HT-29 (cell line): ENCODE data around the gene GPAT3.

GRCh38 chr4:81425774-81426110, 46.0 kb downstream of the RASGEF1B start:
- RAMPAGE, long total RNA = no peak

DNA sequence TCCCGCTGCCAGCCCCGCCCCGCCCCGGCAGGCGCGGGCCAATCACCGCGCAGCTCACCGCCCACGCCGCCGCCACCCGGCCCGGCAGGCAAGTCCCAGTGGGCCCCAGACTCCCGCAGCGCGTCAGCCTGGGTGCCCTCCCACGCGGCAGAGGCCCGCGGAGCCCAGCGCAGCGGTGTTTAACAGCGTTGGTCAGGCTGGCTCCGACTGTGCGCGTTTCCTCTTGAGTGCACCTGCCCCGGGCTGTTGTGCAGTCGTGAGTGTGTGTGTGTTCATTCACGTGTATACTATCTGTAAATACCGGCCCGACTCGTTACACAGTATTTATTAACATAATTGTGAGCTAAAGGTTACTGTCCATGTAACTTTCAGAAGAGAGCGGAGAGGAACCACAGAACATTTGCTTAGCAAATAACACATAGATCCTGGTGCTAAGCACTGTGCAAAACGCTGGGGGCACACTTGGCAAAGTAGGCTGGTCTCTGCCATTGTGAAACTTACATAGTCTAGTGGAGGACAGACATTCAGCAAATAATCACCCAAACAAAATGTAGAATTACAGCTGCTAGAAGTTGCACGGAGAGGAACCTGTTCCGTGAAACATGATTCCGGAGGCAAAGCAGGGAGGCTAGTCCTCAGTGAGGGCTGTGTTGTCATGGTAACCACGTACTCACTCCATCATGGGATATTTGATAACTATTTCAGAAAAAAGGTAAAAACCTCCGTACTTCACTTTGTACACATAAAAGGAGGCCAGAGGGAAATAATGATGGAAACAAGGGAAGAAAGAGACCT, 450 bp upstream of the RASGEF1B start:
- RAMPAGE, long total RNA = no peak

DNA sequence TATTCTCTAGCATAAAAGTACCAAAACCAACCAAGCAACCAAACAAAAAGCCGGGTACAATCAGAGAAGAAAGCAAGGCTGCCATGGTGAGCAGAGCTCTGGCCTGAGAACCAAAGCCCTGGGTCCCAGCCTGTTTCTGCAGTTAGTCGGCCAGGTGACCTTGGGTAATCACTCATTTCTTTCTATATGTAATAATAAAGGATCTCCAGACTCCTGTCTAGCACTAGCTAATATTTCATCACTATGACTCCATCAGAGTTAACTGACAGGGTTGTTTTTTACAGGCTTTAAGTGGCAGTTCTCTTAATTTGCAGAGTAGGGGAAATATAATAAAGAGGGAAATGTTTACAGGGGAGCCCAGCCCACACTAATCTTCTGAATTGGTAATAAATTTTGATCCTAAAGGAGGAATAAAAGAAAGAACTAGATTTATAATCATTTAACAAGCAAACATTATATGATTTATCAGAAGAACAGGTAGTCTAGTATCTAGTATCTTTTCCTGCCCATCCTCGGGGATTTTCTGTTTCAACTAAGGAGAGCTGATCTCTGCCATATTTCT, 34.1 kb upstream of the RASGEF1B start:
- RAMPAGE, long total RNA = no peak

GRCh38 chr4:81566068-81566918, 94.6 kb upstream of the RASGEF1B start:
- RAMPAGE, long total RNA = no peak

GRCh38 chr4:81622105-81622525, 150.4 kb upstream of the RASGEF1B start:
- RAMPAGE, long total RNA = no peak

GRCh38 chr4:82347989-82348918, 25.5 kb downstream of the HNRNPD start:
- RAMPAGE, long total RNA = no peak

DNA sequence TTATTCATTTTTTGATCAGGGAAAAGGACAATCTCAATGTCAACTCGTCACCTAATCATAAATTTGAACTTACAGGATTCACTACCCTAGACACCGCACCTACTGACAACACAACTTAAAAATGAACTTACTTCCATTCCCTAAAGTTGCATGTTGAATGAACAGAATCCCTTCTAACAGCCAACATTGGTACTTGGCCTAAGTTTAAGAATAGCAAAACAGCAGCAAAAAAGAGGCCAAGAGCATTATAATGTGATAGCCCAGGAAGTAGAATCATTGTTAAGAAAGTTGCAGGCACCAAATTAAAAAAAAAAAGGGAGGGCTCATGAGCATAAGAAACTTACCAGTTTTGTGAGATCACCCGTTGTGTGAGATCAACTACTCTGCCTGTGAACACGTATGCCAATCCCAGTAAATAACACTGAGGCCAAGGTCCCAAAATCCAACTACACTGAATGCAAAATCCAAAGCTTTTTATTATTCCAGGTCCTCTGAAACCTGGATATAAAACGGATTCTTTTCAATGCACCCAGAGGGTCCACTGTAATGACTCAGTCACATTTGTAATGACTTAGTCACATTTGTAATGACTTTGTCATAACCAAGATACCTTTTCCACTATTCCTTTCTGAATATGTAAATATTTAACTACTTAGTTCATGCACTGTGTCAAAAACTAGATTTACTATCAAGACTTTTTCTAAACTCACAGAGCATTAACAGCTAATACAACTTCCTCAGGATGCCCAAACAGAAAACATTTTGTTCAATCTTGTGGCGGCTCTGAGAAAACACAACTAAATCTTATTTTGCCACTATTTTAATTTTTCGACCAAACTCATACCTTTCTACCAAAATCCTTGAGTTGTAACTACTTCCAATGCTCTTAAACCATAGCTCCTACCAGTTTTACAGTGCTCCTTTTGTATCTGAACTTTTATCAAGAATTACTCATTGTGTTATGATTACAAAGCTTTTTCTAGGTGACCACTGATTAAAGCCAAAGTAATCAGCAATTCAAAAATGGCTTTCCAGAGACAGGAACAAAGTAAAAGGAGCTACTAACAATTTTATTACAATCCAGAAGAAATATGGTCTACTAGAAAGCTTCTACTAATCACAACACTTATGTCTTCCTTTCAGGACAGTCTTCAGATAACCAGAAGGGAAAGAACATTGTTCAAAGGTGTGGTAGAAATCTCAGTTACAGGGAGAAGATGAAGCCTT, 6.6 kb downstream of the HNRNPDL start:
- RAMPAGE, long total RNA = no peak

DNA sequence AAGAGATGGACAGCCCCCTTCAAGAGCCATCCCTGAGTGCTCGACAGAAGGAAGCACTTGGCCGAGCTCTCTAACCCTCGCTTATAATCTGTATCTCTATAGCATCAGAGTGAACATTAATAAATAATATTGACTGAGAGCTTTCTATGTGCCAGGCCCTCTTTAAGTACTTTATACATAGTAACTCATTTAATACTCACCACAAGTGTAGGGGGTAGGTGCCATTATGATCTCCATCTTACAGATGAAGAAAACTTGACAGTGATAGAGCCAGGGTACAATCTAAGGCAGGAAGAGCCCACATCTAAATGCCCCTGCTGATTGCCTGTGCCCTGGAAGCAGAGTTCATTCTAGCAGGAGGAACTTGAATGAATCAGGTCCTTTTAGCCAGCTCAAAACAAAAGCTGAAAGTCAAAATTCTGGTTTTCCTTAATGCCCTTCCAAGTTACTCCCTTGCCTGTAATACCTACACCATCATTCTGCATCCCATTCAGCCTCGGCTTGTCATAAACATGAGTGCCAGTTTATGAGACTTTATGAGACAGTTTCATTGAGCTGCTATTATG, 89.7 kb downstream of the SCD5 start:
- RAMPAGE, long total RNA = no peak

- RAMPAGE, long total RNA = no peak
These were observed 67.5 kb downstream of the SCD5 start for GRCh38 chr4:82730973-82731640.

DNA sequence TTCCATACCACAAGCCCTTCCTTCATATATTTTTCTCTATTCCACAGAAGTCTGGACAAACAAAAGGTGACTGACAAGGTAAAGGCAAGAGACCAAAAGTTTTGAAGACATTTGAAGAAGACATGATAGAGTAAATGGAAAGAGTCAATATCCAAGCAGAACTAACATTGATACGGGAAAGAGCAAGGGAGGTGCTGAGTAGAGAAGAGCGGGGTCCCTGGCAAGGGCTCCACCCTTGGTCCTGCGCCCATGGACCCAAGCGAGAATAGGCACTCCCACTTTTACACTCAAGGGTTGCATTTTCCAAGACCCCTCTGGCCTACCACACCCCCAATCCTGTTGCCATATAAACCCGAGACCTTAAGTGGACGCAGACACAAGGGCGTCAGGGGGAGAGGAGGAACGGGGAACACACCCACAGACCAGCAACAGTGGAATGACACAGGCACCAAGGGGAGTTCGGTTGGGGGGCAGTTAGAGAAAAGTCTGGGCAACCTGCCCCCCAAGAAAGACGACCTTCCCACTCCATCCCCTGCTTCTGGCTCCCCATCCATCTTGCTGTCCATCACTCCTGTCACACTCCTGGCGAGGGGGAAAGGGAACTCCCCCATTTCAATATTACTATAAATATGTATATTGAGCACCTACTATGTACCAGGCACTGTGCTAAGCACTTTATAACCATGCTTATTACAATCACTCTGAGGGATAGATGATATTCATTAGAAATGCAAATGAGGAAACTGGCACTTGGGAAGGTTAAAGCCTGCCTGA, 51.8 kb downstream of the SCD5 start:
- RAMPAGE, long total RNA = no peak

DNA sequence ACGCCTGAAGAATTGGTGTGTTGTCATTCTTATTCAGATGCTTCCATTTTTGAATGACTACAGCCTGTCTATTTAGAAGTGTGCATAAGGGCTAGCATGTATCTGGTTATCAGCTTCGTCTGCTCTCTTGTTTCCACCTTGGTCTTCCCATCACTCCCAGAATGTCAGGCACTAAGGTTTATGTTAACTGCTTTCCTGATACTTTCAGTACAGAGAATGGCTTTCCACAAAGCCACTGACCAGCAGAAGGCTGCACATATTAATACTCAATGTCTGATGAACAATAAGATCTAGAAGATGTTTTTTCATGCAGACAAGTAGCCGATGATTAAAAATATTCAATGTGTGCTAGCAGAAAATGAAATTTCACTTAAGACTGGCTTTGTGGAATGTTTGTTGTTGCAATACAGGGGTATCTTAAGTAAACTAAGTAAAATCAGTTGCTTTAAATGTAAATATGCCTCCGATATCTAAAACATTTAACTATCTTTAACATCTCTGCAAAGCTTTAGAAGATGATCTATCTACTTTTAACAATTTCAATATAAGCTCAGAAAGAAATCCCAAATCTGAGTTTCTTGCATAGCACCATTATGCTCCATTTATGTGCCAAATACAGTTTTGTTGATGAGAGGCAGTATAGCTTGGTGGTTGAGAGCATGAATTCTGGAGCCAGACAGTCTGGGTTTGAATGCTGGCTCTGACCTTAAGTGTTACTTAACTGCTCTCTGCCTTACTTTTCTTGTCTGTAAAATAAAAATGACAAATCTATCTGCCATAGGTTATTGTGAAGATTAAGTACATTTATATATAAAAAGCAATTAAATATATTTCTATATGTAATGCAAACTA, 24.9 kb upstream of the SCD5 start:
- RAMPAGE, long total RNA = no peak

DNA sequence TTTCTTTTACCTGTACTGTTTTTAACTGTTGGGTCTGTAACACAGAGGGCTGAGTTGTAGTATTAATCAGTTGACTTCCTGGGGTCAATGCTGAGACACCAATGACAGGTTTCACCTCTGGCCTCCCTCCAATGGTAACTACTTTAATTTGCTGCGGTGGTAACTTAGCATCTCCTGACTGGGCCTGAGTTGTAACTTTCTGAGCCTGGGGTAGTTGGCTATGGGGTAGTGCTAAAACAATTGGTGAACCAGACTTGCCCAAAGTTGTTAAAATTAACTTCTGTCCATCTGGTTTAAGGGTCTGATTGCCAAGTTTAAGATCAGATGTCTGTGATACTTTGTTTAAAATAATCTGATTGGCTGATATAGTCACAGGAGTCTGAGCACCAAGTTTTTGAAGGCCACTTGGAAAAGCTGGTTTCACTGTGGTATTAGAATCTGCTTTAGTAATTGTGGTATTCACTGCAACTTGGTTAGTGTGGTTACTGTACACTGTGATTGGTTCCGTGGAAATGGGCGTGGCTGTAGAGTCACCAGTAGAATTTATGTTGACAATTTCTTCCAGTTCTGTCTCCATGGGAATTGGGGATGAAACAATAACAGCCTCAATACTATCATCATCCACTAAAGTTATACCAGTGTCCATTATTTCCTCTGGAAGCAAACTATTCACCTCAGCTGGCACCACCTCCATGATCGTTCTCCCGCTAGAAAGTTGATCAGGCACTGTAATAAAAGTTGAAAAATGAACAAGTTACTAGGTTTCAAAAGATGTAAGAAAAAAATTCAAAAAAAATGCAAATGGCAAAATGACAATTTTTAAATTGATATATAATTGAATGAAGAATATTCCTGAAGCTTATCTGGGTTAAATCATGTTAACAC, 26.2 kb downstream of the LIN54 start:
- RAMPAGE, long total RNA = no peak

DNA sequence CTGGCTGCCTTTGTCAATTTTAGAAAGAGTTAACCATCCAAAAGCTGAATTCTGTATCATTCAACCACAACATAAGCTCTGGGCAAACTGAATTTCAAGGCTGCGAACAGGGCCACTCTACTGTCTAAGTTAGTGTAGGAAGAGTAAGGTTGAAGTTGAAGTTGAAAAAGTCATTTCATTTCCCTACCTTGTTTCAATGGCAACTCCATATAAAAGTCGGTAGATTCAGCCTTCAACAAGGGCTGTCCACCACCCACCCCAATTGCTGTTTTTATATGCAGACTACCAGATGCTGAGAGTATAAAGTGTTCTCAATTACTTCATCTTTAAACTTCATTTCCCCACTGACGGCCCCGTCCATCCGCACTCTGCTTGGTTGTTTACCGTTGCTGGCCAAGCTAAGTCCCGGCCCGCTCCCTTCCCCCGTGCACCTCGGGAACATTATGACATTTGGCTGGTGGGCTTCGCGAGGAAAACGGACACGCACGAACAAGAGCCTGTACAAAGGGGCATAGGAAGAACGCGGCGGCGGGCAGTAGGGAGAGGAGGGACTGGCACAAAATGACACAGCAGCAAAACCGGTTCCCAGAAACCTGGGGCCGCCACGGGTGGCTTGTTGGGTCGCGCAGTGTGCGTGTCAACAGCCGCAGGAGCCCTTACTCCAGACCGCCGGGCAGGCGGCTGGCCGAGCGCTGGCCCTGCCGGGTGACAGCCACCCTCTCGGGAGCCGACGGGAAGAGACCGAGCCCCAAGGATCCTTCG, 1.4 kb upstream of the LIN54 start:
- RAMPAGE, long total RNA = no peak

- RAMPAGE, long total RNA = no peak
These were observed 67.0 kb downstream of the COQ2 start for GRCh38 chr4:83217371-83218281.

- RAMPAGE, long total RNA = no peak
These were observed at the start of gene GPAT3 for GRCh38 chr4:83535918-83536676. Gene GPAT3, plus strand, starts transcription at chr4:83536108.

- RAMPAGE, long total RNA = no peak
These were observed 370.6 kb downstream of the GPAT3 start for GRCh38 chr4:83906382-83907071.

GRCh38 chr4:84496640-84497588, 2.2 kb downstream of the NKX6-1 start:
- RAMPAGE, long total RNA = no peak

- RAMPAGE, long total RNA = no peak
These were observed 96.0 kb downstream of the CDS1 start for GRCh38 chr4:84678865-84679327.

- RAMPAGE, long total RNA = no peak
These were observed 18.2 kb upstream of the ARHGAP24 start for GRCh38 chr4:85456866-85457088.

DNA sequence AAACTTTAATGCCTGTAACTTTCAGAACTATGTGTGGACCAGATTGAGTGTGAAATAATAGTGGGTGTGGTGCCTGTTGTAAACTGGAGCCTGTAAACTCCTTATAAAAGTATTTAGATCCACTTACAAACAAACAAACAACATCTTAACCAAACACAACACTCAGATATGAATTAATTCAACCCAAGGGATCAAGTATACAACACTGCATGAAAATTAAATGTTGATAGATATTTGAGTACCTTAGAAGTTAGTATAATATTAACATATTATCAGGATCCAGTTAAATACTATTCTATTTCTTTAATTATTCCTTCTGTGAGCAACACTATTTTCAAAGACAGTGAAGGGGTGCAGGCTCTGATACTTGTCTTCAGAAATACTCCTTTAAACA, 437.5 kb downstream of the MAPK10 start:
- RAMPAGE, long total RNA = no peak